Vein endothelial cell (primary cell): ENCODE measurements around a stretch of chr3.

DNA sequence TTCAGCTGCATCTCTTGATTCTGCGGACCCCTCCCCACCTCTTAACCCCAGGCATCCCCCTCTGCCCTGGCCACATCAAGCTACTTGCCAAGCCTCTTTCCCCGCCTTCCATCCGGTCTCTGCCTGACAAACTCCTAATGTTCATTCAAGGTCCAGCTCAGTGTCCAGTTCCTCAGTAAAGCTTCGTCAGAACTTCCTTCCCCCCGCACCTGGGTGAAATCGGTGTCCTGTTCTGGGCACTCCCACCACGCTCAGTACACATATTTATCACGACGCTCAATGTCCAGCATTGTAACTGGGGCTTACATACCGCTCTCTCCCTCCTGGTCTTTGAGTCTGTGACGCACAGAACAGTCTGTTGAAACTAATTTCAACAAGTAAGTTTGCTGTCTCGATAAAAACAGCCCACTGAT is 192.1 kb downstream of the FAM43A start:
- CAGE, long polyA plus RNA, result no peak

GRCh38 chr3:194879925-194880451 is 194.3 kb downstream of the FAM43A start:
- CAGE, long polyA plus RNA, result no peak

GRCh38 chr3:194928177-194928413 is 242.4 kb downstream of the FAM43A start:
- CAGE, long polyA plus RNA, result no peak

DNA sequence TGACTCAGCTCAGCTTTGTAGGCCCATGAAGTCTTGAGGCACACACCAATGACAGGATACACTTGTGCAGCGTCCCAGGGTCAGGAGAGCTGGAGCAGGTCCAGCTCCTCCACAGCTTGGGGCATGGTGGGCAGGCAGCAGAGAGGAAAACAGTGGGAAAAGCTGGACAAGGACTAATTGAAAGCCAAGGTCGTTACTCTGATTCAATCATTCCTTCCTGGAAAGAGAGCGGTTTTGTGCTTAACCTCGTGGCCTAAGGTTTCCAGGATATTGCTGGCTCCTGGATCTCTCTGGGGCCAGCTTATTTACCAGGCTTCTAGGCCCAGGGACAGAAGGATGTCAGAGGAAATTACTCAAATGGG is 245.1 kb downstream of the FAM43A start:
- CAGE, long polyA plus RNA, result no peak

DNA sequence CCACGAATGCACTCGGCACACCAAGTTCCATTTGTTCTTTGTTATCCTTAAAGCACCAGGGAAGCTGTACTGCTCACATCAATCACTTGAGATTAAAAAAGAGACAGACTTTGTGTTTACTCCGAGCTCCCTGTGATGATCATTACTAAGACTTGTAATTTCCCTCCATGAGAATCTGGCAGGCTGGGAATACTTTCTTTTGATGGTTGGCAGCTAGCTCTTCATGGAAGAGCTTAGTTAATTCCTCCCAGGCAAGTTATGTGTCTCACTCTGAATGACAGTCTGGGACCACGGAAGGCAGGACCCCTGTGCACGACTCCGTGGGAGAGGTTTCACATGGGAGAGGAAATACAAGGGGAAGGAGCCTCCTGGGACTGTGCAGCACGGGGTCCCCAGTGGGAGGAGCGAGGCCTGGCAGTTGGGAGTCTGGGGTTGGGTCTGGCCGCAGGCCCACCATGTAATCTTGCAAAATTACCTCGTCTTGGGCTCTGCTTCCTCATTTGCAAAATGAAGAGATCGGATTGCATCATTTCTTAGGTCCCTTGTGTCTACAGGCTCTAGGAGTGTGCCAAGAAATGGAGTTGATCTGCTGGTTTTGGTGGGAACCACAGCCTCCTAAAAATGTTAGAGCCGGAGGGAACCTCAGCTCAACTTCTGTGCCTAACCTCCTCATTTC is 268.1 kb downstream of the XXYLT1 start:
- CAGE, long polyA plus RNA, result no peak

- CAGE, long polyA plus RNA, result no peak
These were observed 190.6 kb downstream of the XXYLT1 start for GRCh38 chr3:195079883-195081306.

GRCh38 chr3:195102696-195103063 is 168.3 kb downstream of the XXYLT1 start:
- CAGE, long polyA plus RNA, result no peak

GRCh38 chr3:195182412-195182892 is 88.5 kb downstream of the XXYLT1 start:
- CAGE, long polyA plus RNA, result no peak

DNA sequence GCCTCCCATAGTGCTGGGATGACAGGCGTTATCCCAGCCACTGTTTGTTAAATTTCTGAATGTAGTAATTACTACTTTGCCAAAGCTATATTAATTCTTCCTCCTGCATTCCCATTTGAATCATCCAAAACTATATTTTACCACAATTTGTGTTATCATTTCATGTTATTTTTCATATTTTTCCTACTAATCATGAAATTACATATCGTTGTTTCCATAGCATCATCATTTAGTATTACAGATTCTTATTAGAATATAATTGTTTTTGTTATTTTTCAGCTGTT is 74.5 kb downstream of the ACAP2 start:
- CAGE, long polyA plus RNA, result no peak

DNA sequence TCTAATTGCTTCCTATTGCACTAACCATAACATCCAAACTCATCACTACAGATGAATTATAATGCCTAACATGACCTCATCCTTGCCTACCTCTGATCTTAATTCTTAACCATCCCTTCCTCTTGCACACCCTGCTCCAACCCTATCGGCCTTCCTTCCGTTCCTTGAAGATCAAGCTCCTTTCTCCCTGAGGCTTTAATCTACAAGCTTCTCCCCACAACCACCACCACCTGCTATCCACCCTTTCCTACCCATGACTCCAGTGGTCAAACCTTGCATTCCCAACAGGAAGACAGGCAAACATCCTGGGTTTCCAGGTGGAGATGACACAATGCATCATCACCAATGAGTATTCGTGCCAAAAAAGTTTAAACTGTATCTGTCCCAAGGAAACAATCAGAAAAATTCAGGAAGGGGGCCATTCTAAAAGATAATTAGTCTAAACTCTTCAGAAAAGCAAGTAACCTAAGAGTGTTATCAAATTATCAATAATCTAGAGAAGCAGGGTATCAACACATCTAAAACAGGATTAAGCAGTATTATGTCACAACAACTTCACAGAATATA is 16.7 kb downstream of the ACAP2 start:
- CAGE, long polyA plus RNA, result no peak

DNA sequence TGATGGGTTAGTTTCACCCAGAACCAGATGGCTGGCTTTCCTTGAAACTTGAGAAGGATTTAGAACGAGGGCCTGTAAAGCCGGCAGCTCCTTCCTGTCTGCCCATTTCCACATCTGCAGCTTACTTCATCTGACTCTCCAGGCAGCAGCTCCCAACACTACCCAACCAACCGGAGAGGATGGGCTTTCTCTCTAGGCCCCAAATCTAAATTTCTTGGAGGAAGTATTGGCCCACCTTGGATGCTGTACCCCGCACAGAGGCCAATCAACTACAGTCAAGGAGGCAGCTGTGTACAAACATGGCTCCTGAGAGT is 7.8 kb upstream of the ACAP2 start:
- CAGE, long polyA plus RNA, result no peak

GRCh38 chr3:195544327-195544772 is 1.2 kb upstream of the PPP1R2 start:
- CAGE, long polyA plus RNA, result no peak

- CAGE, long polyA plus RNA, result no peak
These were observed 686 bp downstream of the APOD start for GRCh38 chr3:195583063-195583445.

- CAGE, long polyA plus RNA, result no peak
These were observed 46.6 kb upstream of the APOD start for GRCh38 chr3:195630293-195630719.

DNA sequence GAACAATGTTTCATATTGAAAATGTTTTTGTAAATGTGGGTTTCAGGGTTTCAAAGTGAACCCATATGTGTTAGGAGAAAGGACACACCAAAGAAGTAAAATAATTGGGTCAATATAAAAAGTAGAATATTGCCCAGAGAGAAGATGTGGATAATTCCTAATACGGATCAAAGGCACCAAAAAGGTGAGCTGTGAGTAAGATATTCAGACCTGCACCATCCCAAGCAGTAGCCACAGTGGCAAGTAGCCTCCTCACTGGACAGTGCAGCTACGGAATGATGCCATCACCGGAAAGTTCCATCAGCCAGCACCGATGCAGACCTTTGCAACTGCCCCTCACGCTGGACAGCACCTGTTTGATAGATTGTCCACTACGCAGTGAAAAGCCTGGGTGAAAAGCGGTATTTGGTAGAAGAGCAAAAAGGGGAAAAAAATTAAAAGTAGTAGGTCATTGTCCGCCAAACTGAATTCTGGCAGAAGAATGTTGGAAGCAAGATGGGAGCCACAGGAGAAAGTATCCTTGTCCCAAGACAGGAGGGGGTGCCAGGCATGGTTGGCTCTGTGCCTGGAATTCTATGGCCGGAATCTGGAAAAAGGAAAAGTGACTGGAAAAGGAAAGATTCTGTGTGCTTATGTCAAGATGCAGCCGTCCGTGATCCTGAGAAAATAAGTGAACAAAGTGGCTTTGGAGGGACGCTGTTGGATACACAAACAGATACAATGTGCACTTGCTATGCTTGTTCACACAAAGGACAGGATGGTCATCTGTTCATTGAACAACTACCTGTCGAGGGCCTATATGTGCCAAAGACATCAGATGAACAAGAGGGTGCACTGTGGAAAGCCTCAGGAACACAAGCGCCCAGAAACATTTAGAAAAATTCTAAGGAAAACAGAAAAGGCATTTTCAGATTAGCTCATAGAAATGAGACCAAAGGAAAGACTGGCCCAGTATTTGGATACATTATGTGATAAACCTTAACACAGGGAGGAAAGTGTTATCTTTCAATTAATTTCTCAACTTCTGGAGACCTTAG is 28.6 kb upstream of the MUC20 start:
- CAGE, long polyA plus RNA, result no peak

DNA sequence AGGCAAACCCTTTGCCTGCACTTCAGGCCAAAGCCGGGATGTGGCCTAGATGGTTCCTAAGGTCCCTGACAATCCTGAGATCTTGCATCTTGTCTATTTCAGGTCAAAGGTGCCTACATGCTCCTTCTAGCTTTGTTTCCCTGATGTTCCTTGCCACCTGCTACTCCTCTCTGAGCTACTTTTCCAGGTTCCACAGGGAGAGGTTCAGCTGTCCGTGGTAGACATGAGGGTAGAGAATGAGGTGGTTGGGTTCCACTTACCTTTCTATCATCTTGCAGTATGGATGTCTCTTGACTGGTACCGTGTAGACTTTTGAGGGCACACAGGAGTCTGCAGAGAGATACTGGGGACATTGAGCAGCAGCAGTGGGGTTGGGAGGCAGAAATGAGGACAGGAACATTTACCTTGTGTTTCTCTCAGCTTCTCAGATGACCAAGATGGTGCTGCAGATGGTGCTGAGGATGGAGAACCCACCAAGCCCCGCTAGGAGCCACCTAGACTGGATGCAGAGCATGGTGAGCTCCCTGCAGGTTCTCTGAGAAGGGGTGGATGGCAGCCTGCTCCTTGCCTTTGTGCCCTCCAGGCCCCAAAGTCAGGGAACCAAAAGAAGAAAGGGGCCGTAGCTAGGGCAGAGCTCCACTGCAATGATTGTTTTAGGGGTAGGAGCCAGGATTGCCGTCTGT is 12.3 kb upstream of the MUC20 start:
- CAGE, long polyA plus RNA, result no peak

DNA sequence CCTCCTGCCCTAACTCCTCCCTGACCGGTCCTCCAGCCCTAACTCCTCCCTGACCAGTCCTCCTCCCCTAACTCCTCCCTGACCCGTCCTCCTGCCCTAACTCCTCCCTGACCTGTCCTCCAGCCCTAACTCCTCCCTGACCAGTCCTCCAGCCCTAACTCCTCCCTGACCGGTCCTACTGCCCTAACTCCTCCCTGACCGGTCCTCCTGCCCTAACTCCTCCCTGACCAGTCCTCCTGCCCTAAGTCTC is 7.6 kb upstream of the MUC20 start:
- CAGE, long polyA plus RNA, result no peak

DNA sequence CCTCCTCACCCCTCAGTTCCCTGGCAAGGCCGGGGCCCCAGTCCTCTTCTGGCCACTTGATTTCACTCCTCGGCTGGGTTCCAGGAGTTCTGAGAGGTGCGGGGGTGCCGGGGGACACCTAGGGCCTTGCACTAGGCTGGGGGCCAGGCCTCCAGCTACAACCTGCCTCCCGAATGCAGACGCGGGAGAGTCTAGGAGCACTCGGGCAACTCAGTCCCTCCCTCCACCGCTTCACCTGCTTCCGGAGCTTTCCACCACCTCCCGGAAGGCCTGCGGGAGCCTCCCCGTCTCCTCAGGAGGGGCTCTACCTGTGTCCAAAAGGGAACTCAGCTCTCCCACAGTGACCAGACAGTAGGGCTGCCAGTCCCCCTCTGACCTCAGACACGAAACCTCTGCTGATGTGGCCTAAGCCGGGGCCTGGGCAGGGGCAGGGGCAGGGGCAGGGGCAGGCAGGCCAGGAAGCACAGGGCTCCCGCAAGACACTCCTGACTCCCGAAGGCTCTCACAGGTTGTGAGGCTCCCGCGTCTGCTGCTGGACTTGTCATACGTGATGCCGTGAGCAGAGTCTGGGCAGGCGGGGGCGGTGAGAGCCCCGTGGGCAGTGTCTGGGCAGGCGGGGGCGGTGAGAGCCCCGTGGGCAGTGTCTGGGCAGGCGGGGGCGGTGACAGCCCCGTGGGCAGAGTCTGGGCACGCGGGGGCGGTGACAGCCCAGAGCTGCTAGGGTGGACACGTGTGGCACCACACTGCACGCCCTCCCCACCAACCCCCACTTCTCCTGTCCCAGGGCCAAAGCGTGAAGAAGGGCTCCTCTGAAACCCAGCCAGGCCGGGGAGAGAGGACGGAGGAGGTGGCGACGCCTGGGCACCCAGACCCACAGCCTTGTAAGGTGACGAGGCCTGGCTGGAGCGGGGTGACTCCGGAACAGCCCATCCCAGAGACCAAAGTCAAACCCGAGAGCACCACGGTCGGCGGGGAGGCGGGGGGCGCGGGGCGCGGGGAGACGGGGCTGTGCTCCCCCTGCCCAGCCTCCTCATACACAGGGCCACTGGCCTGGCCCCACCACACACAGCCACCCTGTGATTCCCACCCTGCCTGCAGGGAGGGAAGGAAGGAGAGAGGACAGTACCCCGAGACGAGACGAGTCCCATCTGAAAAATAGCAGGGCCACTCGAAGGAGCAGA is 35.1 kb downstream of the TNK2 start:
- CAGE, long polyA plus RNA, result no peak

DNA sequence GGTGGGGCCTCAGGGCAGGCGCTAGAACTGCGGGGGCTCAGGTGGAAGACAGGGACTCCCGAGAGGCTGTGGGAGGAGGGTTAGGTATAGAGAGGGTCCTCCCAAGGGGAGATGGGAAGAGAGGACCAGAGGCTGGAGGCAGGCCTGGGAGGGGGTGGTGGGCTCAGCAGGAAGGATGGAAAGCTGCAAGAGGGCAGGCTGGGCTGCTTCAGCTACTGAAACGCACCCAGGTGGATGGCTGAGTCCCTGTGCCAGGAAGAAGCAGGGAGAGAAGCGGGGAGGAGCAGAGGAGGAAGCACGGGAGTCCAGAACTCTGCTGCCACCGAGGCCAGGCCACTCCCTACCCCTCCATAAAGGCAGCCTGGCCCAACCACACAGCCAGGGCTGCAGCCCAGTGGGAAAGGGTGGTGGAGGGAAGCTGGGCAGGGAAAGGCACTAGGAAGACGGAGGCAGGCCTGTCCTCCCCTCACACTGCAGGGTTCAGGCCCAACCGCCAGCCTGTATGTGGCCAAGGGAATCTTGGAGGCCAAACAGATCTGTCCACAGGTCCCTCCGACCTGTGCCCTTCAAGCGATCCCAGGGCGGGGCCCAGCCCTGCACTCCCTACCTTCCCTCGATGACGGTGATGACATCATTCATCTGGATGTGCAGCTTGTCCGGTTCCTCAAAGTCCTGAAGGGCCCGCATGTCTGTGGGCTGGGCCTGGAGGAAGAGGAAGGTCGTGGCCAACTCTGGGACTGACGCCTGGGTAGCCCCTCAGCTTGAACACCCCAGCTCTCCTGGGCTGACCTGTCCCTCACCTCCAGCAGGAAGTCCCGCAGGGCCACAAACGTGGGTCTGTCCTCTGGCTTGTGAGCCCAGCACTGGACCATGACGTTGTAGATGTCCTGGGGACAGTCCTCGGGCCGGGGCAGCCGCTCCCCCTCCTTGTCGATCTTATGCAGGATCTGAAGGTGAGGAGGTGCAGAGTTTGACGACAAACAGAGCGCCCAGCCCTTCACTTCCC is 30.4 kb downstream of the TNK2 start:
- CAGE, long polyA plus RNA, result no peak

DNA sequence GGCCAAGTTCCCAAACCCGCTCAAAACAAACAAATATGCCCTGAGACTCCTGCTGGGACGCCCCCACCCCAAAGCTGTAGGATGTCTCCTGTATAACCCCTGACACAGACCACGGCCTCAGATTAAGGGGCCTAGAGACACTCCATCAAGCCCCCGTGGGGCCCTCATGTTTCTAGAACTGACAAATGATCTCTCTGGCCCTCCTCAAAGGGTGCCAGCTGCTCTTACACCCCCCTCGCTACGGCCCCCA is 15.0 kb downstream of the TNK2 start:
- CAGE, long polyA plus RNA, result no peak